ENCODE results near the gene TTLL5.

DNA sequence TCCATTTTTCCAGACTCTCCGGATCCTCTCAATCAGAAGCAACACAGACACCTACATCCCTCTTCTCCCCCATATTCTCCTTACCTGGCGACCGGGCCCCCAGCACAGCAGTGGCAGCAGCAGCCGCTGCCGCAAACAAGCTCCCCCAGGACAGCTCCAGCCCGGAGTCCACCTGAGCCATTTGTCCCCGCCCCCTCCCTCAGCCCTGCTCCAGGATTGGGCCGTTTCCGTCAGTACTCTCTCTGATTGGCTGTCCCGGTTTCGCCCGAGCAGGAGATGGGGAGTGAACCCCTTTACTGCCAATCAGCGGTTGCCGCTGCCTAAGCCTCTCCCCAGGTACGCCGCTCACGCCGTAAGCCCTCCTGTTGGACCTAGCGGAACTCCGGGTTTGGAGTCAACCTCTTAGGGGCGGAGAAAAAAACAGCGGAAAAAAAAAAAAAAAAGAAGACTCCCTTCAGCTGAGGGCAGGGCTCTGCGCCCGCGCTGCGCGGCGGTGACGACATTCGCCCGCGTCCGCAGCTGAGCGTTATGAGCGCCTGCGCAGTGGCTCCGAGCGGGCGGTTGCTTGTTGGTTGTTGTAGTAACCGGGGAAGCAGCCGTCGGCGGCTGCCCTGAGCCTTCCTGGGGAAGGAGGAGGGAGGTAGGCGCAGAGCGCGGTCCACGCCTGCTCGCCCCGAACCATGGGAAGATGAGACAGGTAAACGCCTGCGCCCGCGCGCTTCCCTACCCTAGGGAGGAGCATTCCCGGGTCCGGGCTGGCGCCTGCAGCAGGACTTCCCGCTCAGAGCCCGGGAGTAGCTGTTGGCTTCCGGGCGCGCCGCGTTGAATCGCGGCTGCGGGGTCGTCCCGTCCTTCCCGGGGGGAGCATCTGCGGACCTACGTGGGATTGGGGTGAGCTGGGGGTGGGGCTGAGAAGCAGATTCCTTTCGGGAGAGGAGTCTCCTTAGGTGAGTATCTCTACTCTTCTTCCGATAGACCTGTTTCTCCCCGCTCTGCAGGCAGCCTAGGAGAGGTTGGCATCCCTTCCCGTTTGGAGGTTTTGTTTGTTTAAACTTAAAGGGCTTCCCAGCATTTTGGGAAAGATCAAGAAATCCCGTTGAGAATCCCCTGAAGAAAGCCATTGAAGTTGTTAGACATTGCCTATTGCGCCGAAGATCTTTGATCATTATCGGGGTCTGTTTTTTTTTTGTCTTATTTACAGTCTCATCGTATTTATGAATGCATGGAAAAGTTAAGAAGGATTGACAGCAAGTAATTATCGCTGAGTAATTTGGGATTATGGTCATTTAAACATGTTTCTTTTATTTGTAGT, at the start of gene TTLL5:
TTLL5 (plus strand) TSS at position 556 of the 1,312 bp plus-strand sequence.
- PRO-cap, 4 experiments = peak in 4 of 4 experiments; most common plus-strand start position 741 of the sequence (in 4); most common minus-strand start position 137 of the sequence (in 4)
- RAMPAGE, long total RNA, 2 experiments = start-site peak on the plus strand in 1 of 2 experiments, centred at position 581 of the sequence, 196 reads per replicate; start-site peak on the minus strand in 2 of 2 experiments, centred at positions 150 to 154 of the sequence, 324 to 636 reads per replicate

DNA sequence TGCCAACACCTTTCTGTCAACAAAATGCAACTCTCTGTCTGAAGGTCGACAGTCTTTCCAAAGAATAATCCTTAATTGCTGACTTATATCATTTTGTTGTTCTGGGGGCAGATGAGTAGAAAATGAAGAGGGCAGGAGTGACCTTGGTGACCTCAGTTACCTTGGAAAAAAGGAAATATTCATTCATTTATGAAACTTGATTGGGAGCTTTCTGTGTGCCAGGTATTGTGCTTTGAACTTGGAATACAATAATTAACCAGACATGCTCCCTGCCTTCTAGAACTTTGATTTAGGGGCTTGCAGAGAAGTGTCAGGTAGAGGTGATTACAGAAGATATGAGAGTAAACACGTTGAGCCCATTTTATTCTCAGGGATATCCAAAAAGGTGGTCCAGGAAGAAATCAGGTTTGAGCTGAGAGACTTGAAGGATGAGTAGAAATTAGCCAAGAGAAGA, 11.1 kb downstream of the IFT43 start:
- PRO-cap, 4 experiments = no peak in any of the 4 experiments
- RAMPAGE, long total RNA, 2 experiments = no peak in any of the 2 experiments

GRCh38 chr14:76310551-76310923, 65.4 kb upstream of the ESRRB start:
- PRO-cap, 4 experiments = no peak in any of the 4 experiments
- RAMPAGE, long total RNA, 2 experiments = no peak in any of the 2 experiments

- PRO-cap, 4 experiments = no peak in any of the 4 experiments
- RAMPAGE, long total RNA, 2 experiments = no peak in any of the 2 experiments
Observed at GRCh38 chr14:76473218-76473968, 97.5 kb downstream of the ESRRB start.

DNA sequence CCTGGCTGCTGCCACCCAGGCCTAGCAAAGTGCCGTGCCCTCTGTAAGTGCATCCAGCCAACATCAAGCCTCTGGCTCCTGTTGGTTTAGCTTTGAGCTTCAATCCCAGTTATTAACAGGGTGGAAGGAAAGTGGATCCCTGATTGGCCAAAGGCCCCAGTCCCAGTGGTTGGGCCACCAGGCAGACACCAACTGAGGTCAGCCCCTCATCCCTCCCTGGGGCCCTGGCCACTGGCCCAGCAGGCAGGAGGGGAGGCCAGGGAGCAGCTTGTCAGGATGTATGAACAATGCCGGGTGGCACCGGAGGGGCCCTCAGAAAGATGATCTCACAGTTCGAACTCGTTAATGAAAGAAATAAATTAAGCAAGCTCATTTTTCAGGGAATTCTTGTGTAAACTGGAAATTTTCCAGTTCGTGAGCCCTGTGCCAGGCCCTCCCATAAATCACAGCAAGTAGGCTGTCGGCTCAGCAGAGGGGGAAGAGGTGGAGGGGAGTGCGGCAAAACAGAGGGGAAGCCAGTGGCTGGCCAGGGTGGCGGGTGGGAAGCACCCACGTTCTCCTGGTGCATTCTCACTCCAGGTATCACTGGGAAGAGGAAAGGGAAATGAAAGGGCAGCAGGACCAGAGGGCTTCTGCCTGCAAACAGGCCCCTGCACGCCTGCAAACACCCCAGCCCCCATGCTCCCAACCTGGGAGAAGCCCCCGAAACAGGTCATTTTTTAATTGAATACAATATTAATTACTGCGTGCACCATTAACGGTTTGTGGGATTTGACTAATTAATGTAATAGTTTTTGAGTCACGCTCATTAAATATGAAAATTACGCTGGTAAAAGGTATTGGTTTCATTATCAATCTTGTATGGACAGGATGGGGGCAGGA, 176.9 kb upstream of the VASH1 start:
- PRO-cap, 4 experiments = no peak in any of the 4 experiments
- RAMPAGE, long total RNA, 2 experiments = no peak in any of the 2 experiments

DNA sequence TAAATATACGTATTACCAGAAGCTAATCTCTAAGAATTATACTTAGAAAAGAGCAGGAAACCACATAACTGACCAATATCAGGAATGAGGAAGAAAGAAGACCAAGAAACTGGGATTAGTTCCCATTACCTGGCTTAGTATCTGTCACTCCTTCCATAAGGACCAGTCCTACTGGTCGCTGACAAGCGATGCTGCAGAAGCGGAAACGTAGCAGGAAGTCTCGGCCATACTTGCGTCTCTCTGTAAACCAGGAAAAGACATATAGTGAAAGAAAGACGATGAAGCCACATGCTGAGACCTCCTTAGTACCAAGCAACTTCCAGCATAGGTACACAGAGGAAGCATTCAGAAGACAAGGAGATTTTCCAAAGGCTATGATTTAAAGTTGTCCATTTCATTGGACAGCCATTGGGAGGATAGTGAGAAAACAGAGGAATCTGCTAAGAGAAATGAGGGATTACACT, 9.4 kb downstream of the ANGEL1 start:
- PRO-cap, 4 experiments = no peak in any of the 4 experiments
- RAMPAGE, long total RNA, 2 experiments = no peak in any of the 2 experiments

- PRO-cap, 4 experiments = no peak in any of the 4 experiments
- RAMPAGE, long total RNA, 2 experiments = no peak in any of the 2 experiments
Observed at GRCh38 chr14:76836005-76836434, 9.8 kb downstream of the LRRC74A start.

- PRO-cap, 4 experiments = no peak in any of the 4 experiments
- RAMPAGE, long total RNA, 2 experiments = no peak in any of the 2 experiments
Observed at GRCh38 chr14:76867401-76867978, 41.3 kb downstream of the LRRC74A start.

GRCh38 chr14:76884898-76885615, 58.8 kb downstream of the LRRC74A start:
- PRO-cap, 4 experiments = no peak in any of the 4 experiments
- RAMPAGE, long total RNA, 2 experiments = no peak in any of the 2 experiments

- PRO-cap, 4 experiments = no peak in any of the 4 experiments
- RAMPAGE, long total RNA, 2 experiments = no peak in any of the 2 experiments
Observed at GRCh38 chr14:76899003-76899474, 72.8 kb downstream of the LRRC74A start.

- PRO-cap, 4 experiments = no peak in any of the 4 experiments
- RAMPAGE, long total RNA, 2 experiments = no peak in any of the 2 experiments
Observed at GRCh38 chr14:76923823-76924399, 97.7 kb downstream of the LRRC74A start.

DNA sequence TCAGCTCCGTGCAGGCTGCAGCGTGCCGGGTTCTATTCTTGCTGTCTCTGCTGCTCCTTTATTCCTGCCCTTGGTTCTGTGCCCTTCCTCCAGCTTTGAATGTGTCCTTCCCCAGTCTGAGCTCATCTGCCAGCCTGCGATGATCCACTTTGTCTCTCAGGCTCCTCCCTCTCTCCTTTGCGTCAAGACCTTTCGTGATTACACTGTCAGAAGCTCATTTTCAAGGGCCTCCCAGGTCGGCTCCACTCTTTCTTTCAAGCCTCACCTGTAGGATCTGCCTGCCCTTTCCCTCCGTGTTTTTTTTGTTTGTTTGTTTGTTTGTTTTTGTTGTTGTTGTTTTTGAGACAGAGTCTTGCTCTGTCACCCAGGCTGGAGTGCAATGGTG, 98.5 kb downstream of the IRF2BPL start:
- PRO-cap, 4 experiments = peak in 2 of 4 experiments; most common minus-strand start position 124 of the sequence (in 2)
- RAMPAGE, long total RNA, 2 experiments = no peak in any of the 2 experiments

DNA sequence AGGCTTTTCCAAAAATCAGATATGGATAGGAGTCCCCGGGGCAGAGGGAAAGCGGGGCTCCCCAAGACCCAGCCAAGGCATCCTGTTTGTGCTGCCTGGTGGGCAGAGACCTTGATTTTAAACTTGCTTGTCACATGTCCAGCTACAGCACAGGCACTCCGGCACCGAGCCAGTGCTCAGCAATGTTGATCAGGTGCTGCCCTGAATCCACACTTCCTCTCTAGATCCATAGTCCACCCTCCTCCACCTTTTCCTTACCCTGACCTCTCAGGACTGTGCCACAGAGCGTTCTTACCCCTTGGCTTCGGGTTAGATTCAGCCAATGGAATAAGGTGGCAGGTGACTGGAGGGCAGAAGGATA, 80.3 kb downstream of the IRF2BPL start:
- PRO-cap, 4 experiments = no peak in any of the 4 experiments
- RAMPAGE, long total RNA, 2 experiments = no peak in any of the 2 experiments

- PRO-cap, 4 experiments = no peak in any of the 4 experiments
- RAMPAGE, long total RNA, 2 experiments = no peak in any of the 2 experiments
Observed at GRCh38 chr14:76948614-76949058, 79.9 kb downstream of the IRF2BPL start.

GRCh38 chr14:76958220-76959055, 70.1 kb downstream of the IRF2BPL start:
- PRO-cap, 4 experiments = no peak in any of the 4 experiments
- RAMPAGE, long total RNA, 2 experiments = no peak in any of the 2 experiments

- PRO-cap, 4 experiments = peak in 1 of 4 experiments; most common plus-strand start chr14:76978208 (in 1); most common minus-strand start chr14:76978114 (in 1)
- RAMPAGE, long total RNA, 2 experiments = no peak in any of the 2 experiments
Observed at GRCh38 chr14:76977674-76978417, 50.7 kb downstream of the IRF2BPL start.

DNA sequence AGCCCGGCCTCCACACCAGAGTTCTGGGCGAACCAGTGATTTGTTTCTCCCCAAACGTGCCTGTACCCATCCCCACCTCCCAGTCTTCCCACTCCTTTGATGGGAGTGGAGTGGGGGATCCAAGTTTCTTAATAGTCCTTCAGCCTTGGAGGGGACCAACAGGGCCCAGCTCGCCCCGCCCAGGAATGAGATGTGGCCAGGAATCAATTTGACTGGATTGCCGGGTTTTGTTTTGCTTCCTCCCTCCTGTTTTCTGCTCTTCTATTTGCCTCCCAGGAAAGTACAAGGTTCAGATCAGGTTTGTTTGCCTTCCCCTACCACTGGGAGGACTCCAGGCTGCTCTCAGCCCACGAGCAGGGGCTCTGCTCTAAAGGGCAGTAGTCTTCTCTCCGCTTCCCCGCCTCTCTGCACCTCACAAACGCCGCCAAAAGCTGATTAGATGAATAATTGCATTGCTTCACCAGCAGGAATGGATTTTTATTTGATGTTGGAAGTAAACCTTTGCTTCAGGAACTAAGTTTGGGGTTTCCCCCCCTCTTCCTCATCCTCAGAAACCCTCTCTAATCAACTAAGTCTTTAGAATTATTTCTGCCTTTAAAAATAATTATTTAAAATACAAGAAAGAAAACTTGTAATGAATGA, 5.0 kb downstream of the IRF2BPL start:
- PRO-cap, 4 experiments = peak in 4 of 4 experiments; most common plus-strand start position 380 of the sequence (in 4); most common minus-strand start position 187 of the sequence (in 4)
- RAMPAGE, long total RNA, 2 experiments = no peak in any of the 2 experiments

DNA sequence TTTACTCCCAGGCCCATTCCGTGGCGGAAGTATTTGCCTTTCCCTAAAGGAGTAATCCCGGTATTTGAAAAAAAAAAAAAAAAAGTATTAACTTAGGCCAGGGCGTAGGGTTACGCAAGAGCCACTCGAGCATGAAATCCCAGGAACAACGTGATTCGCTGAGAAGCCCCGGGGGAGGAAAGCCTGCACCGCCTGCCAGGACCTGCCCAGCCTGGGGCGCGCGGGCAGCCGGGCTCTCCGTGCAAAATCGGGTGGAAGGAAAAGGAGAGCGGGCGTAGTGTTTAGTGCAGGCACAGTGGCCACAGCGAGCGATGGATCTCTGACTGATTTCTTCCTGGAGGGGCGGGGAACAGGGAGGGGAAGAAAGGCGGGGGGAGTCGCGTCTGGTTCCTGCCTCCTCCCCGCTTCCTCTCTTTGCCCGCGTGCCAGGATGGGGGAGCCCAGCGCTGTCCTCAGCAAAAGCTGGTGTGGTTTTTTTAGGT, 4.8 kb upstream of the IRF2BPL start:
- PRO-cap, 4 experiments = peak in 4 of 4 experiments; most common plus-strand start position 417 of the sequence (in 3); most common minus-strand start position 297 of the sequence (in 4)
- RAMPAGE, long total RNA, 2 experiments = no peak in any of the 2 experiments

- PRO-cap, 4 experiments = peak in 4 of 4 experiments; most common plus-strand start chr14:77051435 (in 2); most common minus-strand start chr14:77051310 (in 4)
- RAMPAGE, long total RNA, 2 experiments = no peak in any of the 2 experiments
Observed at GRCh38 chr14:77051128-77051688, 22.7 kb upstream of the IRF2BPL start.

- PRO-cap, 4 experiments = peak in 1 of 4 experiments; most common plus-strand start chr14:77081457 (in 1); most common minus-strand start chr14:77081381 (in 1)
- RAMPAGE, long total RNA, 2 experiments = no peak in any of the 2 experiments
Observed at GRCh38 chr14:77081072-77081520, 17.0 kb upstream of the CIPC start.